OCI-LY7 (cell line): ENCODE data around the gene BARX1.

DNA sequence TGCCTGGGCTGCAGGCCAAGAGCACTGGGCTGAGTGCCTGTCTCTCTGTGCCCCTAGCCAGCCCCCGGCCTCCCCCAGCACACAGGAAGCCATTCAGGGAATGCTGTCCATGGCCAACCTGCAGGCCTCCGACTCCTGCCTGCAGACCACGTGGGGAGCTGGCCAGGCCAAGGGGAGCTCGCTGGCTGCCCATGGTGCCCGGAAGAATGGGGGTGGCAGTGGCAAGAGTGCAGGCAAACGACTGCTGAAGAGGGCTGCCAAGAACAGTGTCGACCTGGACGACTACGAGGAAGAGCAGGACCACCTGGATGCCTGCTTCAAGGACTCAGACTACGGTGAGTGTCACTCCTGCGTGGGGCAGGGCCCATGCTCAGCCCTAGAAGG lies 97.1 kb downstream of the PHF2 start:
- PRO-cap, result no peak
- RAMPAGE, long total RNA, result no peak

GRCh38 chr9:93955063-93956108 lies at the start of gene BARX1:
Gene BARX1 (minus strand): TSS chr9:93955355.
- PRO-cap, result no peak
- RAMPAGE, long total RNA, result no peak

- PRO-cap, result no peak
- RAMPAGE, long total RNA, result no peak
These were observed 987 bp downstream of the PTPDC1 start for GRCh38 chr9:94085249-94085652.

DNA sequence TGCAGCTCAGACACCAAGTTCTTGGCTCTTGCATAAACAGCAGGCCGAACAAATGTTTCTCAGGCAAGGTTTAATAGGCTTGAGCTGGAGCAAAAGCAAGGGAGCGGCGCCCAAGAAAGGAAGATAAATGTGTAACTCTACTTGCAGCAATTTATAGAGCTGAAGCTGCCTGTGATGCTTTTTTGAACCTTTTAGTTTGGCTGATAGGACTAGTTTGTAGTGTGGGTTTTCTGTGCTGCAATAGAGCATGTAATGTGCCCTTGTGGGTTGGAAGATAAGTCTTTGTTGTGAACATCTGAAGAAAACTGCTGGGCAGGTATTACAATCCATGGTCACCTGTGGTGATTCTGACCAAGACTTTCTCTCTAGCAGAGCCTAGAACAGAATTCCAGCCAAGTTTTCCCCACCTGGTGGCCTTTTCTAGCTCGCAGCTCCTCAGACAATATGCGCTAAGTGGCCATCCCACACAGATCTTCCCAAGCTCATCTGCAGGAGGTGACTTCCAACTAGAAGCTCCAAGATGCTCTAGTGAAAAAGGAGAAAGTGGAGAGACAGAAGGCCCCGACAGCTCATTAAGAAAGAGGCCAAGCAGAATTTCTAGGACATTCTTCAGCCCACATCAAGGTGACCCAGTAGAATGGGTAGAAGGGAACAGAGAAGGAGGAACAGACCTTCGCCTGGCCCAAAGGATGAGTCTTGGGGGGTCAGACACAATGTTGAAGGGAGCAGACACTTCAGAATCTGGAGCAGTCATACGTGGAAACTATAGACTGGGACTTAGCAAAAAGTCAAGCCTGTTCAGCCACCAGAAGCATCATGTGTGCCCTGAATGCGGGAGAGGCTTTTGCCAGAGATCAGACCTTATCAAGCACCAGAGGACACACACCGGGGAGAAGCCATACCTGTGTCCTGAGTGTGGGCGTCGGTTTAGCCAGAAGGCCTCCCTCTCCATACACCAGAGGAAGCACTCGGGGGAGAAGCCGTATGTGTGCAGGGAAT lies 28.7 kb downstream of the NUTM2F start:
- PRO-cap, result no peak
- RAMPAGE, long total RNA, result no peak

- PRO-cap, result no peak
- RAMPAGE, long total RNA, result no peak
These were observed 18.4 kb upstream of the FBP2 start for GRCh38 chr9:94612047-94612499.

DNA sequence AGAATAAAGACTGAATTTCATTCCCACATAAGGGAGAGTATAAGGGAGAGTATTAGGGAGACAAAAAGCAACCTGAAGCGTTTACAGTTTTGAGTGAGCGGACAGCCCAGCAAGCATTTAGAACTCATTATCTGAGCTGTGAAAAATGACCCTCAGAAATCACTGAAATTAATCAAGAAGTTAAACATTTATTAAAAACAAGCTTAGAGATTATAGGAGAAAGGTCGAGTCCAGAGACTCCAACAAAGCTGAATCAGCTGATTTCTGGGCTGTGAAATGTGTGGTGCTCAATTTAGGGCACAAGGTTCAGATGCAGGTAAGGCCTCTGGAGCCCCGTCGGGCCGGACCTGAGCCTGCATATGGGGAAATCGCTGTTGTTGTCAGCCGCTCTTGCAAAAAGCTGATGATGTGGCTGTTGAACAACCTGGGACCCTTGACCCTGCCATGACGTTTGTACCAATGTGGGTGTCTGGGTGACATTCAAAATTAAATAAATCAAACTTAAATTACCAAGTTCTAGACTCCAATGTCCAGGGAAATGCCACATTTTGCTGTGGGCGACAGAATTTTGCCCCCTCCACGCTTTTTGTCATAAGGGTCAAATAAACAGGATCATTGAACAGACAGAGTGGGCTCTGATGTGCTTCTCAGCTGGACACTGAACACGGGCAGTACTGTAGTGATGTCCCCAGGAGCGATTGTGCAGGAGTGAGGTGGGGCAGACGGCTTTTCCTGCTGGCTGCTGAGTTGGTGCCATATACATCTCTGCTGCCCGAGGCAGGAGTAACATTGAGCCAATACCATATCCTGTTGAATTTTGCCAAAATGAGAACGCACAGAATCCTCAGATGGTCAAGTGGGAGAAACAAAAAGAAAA lies 27.2 kb upstream of the FBP1 start:
- PRO-cap, result no peak
- RAMPAGE, long total RNA, result no peak

GRCh38 chr9:94780355-94781061 lies 54.0 kb downstream of the AOPEP start:
- PRO-cap, result no peak
- RAMPAGE, long total RNA, result no peak

GRCh38 chr9:94825015-94825947 lies 98.8 kb downstream of the AOPEP start:
- PRO-cap, result no peak
- RAMPAGE, long total RNA, result no peak

DNA sequence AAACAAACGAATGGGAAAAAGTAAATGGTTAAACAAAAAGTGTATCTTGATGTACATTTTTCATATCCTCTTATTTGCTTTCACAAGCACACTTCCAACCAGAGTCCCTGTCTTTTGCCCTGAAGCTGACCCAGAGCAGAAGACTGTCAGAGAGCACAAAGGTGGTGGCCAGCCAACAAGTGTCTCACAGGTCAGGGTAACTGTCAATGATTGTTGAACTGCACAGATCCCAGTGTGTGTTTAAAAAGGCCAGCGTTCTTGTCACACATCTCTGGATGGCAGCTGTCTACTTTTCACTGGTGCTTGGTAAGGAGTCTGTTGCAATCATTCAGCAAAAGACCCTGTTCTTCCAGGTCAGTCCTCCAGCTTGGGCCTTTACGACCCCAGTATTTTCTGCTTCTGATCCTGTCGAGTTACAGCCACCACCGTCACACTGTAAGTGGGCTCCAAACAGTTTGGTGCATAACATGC lies 265.5 kb downstream of the AOPEP start:
- PRO-cap, result no peak
- RAMPAGE, long total RNA, result no peak

DNA sequence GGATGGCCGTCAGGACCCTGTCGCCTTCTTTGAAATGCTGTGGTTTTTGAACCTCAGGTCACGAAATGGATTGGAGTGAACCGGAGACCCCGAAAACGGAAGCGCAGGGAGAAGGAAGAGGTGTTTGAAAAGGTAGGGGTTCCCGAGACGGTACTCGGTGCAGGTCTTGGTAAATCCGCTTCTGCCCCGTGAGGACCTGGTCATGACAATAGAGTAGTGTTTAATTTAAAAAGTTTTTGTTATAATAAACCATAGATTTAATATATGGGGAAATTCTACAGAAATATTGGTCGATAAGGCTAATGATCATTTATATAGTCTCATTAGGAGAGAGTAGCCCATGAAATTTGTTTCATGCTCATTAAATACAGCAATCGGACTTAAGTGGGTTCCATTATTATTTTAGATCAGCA lies 279.0 kb downstream of the AOPEP start:
- PRO-cap, result no peak
- RAMPAGE, long total RNA, result no peak

DNA sequence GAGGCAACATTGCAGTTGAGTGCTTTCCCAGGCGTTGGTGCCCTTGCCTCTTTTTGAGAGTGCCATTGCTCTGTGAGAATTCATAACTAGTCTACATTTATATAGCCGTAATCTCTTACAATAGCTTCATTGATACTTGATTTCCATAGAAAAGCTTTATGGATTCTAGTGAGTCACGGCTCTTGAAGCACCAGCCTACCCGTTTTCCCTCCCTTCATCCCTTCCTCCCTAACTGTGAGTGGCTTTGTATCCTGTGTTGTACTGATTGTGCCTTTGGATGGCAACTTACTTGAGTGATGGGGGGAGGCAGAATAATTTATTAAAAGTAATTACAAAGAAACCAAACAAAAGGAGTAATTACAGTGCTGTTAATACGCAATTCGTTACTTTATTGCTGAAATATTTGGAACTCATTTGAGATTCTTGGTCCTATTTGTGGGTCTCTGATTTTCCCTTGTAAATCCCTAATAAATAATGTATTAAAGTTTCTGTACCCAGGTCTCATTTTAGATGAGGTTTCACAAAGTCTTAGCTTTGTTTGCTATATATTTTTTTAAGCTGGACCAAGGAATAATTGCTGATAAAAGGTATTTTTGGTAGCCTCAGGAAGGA lies 284.1 kb downstream of the AOPEP start:
- PRO-cap, result no peak
- RAMPAGE, long total RNA, result no peak

GRCh38 chr9:95012718-95013349 lies 286.3 kb downstream of the AOPEP start:
- PRO-cap, result no peak
- RAMPAGE, long total RNA, result no peak

DNA sequence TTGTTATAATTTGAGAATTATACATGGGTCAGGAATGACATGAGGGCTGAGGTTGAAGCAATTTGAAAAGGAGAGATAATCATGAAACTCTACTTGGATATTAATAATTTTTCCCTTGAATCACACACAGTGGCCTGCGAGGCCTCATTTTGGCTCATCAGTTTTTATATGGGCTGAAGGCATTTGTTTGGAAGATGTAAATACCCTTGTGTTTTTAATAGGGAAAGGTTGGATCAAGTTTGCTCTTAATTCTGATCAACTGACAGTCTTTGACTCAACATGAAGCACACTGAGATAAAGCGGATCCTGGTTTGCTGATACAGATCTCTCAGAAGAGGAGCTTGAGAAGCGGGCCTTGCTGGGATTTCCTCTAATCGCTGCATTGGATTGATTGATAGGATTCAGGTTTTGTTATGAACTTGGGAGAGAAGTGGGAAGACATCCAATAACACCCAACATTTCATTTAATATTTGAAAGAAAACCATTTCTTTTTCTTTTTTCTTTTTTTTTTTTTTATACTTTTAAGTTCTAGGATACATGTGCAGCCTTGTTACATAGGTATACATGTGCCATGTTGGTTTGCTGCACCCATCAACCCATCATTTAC lies 282.9 kb downstream of the FANCC start:
- PRO-cap, result no peak
- RAMPAGE, long total RNA, result no peak

DNA sequence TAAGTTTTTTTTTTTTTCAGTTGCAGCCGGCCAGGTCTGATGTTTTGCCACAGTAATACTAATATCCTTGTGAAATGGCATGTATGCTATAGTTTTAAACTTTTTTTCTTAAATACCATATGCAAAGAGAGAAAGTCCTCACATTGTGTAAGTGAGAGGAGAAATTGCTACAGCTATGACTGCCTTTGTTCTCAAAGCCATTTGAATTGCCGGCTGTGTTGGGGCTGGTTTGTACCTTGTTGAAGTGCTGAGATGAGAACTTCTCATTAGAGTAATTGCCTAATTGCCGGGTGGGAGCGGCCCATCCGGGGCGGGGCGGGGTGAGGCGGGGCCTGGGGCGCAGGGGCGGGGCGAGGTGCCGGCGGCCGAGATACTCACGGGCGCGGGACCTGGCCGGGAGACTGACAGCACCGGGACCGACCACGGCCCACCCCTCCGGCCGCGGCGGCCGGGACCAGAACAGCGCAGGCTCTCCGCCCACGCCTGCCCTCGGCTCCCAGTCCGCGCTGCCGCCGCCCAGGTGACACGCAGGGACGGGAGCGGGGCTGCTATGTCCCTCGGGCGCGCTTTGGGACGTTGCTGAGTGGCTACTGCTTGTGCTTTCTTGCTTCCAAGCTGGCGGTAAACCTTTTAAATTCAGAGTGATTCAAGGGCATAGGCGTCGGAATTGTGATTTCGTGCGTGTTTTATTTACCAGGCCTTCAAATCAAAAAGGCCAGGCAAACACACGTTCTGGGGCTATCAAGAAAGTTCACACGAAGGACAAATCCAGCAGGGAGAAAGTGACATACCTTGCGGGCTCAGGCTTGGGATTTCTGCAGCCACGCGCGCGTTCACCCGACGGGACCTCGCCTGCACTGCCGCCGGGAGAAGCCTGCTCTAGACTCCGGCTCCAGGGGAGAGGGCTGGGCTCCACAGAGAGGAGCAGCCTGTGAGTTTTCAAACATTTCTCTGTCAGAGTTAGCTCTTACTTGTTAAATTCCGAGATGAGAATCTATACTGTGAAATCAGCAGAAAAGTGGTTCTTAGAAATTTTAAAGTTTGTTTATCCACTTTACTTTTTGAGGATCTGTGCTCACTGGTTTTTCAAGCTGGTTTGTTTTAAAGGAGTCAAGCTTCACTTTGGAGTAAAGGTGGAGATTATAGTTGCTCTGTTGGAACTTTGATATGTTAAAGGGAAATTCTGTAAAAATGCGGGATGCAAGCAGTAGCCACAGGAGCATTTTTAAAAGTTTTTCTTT lies 269.0 kb downstream of the FANCC start:
- PRO-cap, result no peak
- RAMPAGE, long total RNA, result no peak

DNA sequence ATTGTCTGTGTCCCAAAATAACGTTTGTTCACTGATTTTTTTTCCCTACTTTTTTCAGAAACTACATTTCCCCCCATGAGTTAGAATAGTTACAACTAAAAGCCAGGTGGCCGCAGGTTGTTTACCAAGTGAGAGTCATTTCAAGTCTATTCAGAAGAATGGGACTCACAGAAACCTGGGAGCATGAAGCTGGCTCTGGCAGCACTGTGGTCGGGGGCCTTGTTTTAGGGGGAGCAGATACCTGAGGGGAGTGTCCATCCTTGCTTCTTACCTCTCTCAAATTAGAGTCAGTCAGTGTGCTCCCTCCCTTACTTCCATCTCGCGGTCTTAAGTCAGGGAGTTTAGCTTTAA lies 259.9 kb downstream of the FANCC start:
- PRO-cap, result no peak
- RAMPAGE, long total RNA, result no peak

DNA sequence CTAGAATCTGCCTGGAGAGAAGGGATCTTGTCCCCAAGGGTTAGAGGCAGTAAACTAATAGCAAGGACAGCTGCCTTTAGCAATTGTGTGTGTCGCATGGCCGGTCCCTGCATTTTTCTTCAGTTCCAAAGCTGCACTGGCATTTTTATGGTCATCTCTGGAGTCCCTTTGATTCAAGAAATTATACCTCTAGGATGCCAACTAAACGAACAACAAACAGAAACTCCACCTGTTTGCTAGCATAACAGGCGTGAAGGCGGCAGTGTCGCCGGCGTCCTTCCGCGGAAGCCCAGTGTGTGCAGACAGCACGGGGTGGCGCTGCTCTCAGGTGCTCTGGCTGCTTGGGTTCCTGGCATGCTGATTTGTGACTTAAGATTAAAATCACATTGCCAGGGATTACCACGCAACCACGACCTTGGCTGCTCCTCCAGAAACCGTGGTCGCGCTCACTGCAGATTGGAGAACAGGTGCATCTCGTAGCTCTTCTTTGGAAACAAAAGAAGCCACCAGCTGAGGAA lies 232.6 kb downstream of the FANCC start:
- PRO-cap, result no peak
- RAMPAGE, long total RNA, result no peak

DNA sequence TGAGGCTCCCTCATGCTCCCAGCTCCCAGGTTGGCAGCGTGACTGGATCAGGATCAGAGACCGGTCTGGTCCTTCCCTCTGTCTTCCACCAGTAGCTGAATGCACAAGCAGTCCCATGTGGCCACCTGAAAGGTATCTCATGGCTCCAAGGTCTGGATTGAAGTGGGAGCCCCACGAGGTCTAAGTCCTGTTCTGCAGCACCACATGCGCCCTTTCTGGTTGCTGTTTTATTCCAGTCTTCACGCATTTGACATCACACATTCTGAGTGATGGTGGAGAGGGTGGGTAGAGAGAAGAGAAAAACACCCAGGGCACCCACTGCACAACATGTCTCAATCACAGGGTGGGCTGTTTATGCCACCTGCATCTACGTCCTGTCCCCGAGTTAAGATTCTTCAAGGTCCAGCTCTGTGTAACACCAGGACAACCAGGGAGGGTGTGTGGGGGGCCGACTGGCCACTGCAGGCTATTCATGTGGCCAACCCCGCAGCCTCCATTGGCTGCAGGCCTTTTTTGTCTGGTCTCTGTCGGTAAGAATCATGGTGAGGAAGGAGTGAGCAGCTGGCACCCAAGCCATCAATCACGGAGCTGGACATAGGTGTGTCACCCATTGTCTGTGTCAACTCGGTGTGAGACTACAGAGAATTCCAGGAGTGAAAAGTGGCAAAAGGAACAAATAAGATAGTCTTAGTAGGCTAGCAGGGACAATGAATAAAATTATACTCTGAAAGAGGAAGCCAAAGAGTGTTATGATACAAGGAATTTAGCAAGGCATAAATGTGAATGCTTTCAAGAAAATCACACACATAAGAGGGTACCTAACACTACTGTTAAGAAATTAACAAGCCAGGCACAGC lies 204.6 kb downstream of the FANCC start:
- PRO-cap, result no peak
- RAMPAGE, long total RNA, result no peak

DNA sequence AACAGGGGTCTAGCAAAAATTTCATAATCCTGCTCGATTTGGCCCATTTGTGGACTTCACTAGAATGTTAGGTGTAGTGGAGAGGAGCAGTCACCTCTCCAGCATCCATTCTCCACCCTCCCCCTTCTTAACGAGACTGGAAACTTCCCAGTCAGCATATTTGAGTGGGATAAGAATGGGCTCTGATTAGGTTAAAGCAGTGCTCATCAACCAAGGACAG lies 46.8 kb downstream of the FANCC start:
- PRO-cap, result no peak
- RAMPAGE, long total RNA, result no peak

- PRO-cap, result no peak
- RAMPAGE, long total RNA, result no peak
These were observed 7.8 kb downstream of the PTCH1 start for GRCh38 chr9:95501162-95501701.

DNA sequence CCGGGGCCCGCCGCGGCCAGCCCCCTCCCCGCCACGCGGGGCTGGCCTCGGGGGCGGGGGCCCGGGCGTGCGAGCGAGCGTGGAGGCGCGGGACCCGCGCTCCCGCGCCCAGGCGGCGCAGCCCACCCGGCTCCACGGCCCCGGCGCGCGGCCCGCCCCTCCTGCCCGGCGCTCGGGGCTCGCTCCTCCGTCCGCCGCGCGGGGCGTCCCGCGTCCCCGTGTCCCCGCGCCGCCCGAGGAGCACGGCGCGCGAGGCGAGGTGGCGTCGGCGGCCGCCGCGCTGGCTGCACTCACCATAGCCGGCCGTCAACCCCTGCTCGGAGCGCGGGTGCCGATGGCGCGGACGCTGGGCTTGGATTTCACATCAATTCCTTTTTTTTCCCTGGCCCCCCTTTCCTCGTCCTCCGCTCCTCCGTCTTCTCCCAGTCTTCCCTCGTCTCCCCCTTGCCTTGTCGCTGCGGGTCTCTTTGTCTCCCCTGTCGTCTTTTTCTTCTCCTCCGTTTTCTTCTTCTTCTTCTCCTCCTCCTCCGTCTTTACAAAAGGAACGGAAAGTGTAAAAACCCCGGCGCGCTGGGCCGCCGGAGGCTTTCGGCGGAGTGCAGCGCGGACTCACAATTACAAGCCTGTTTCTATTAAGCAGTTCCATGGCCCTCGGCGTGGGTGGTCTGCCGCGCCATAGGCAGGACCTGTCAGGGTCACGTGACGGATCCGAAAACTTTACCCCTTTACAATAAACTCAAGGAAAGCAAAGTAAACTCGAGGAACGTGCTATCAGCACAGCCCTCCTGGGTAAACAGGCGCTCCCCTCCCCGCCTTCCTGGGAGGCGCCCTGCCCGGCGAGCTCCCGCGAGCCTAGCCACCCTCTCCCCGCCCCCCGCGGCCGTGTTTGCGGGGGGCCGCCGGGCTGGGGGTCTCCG lies 7.4 kb upstream of the PTCH1 start:
- PRO-cap, result no peak
- RAMPAGE, long total RNA, result no peak